Placental pericyte (primary cell): ENCODE results near the genes KCNK17, APOBEC2 and TOMM6.

- CAGE, long polyA plus RNA: no peak
Measured at GRCh38 chr6:39239414-39240270, 10.4 kb upstream of the KCNK5 start.

DNA sequence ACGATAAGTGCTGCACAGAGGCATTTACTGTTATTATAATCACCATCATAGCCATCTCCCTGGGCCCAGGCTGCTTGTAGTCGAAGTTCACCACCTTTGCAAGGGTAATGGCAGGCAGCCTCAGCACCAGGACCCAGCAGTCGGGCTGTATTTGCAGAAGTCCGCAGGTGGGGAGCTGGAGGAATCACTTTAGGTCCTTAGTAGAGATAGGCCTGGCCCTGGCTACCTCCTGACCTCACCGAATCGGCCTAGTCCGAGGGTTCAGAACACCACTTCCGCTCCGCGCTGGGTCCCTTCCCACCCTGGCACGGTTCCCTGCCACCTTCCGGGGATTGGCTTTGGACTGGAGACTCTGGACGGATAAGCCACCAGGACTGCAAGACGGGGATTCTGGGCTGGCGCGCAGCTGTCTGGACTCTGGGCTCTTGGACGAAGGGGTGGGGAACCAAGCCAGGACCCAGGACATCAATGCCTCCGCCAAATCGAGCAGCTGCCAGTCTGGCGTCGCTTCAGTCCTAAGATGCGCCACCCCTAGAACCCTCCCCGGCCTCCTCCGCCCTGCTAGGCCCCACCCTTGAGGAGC is 1.4 kb downstream of the KCNK17 start:
- CAGE, long polyA plus RNA: no peak

- CAGE, long polyA plus RNA: no peak
Measured at GRCh38 chr6:39313718-39314829, at the start of gene KCNK17. KCNK17 (minus strand) TSS chr6:39314419.

DNA sequence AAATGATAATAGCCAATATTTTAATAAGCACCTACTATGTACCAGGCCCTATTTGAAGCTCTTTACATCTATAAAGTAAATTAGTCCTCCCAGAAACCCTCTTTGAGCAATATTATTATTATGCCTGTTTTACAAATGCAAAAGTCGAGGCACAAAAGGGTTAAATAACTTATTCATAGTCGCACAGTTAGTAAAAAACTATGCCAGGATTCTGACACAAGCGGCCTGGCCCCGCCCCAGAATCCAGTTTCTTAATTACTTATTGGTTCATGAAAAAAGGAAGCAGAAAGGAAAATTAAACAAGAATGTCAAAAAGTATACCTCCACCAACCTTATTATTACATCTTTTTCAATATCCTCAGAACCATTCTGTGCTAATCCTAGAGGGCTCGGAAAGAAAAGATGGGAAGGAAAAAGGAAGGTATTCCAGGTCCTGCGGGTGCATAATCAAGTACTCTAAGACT is 24.0 kb upstream of the KIF6 start:
- CAGE, long polyA plus RNA: no peak

GRCh38 chr6:39855180-39855988 is 63.2 kb downstream of the DAAM2 start:
- CAGE, long polyA plus RNA: no peak

GRCh38 chr6:39878054-39878468 is 56.2 kb downstream of the MOCS1 start:
- CAGE, long polyA plus RNA: no peak

DNA sequence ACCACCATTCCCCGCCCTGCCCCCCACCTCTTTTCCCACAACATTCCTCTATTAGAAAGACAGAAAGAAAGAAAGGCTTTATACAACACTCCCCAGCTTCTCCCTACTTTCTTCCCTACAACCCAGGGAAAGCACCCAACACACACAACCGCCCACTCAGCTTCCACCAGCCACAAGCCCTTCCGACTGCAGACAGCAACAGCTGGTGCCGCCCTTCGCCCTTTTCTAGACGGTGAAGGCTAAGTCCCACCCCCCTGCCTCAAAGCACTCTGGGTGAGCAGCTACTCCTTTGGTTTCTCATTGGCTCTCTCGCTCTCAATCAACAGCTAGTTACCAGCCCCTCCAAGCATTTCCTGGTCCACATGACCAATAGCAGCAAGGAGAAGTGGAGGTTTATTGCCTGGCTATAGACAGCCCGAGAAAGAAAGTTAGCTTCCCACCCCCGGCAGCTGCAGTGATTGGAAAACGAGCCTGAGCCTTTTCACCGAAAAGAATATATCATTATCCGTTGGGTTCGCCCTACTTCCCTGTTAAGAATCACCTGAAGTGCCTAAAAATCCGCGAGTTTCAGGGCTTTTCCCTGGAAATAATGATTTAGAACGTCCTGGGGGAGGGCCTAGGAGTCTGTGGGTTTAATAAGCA is 230.2 kb upstream of the MOCS1 start:
- CAGE, long polyA plus RNA: no peak

DNA sequence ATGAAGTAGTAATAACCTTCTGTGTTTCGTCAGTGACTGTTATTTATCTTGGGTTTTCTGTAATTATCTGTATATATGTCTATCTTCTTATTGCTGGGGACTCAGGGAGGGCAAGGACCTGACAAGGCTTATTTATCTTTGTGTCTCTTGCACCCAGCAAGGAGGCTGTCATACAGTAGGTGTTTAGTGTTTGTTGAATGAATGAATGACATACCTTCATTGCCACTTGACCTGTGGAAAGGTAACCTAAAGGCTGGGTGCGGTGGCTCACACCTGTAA is 288.7 kb downstream of the LRFN2 start:
- CAGE, long polyA plus RNA: no peak

- CAGE, long polyA plus RNA: no peak
Measured at GRCh38 chr6:40714566-40715297, 127.6 kb upstream of the LRFN2 start.

GRCh38 chr6:40743422-40743849 is 156.3 kb upstream of the LRFN2 start:
- CAGE, long polyA plus RNA: no peak

- CAGE, long polyA plus RNA: no peak
Measured at GRCh38 chr6:41003944-41004213, 35.1 kb downstream of the UNC5CL start.

DNA sequence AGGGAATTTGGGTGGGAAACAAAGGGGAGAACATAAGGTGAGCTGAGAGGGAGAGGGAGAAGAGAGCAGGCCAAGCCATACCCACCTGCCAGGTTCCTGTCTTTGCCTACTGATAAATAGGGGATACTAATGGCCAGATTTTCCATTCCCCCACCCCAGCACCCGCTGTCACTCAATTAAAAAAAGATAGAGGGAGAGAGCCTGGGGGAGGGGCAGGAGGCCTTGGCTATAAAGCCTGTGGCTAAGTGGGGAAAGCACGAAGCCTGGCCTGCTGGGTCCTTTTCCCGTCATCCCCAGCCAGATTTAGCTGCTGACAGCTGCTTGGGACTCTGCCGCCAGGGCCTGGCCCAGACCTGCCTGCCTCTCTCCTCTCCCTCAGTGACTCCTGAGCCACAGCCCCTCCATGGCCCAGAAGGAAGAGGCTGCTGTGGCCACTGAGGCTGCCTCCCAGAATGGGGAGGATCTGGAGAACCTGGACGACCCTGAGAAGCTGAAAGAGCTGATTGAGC is at the start of gene APOBEC2:
APOBEC2 (plus strand) TSS at position 258 of the 509 bp plus-strand sequence.
- CAGE, long polyA plus RNA: no peak

- CAGE, long polyA plus RNA: no peak
Measured at GRCh38 chr6:41103945-41104635, 31.3 kb downstream of the NFYA start.

- CAGE, long polyA plus RNA: no peak
Measured at GRCh38 chr6:41201421-41202217, 670 bp upstream of the TREML2 start.

GRCh38 chr6:41427326-41427781 is 91.9 kb downstream of the NCR2 start:
- CAGE, long polyA plus RNA: no peak

DNA sequence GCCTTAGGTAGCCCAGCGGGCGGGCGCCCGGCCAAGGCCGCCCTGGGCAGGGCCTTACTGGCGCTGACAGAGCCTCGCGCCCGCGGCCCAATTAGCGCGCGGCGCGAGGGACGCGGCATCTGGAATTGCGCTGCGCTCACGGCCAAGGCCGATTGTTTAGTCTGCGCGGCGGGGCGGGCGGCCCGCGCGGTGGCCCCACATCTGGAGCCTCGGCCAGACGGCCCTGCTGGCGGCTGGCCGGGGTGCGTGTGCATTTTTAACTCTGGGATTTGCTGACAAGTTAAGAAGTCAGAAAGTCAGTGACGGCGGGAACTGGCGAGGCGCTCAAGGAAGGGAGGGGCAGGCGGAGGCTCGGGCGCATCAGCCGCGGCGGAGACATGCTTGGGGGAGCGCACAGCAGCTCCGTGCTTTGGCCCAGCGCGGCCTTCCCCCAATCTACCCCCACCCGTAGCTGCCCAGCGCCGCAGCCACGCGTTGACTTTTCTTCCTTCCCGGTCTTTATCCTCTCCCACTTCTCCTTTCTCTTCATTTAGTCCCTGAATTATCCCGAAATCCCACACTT is 41.0 kb upstream of the FOXP4 start:
- CAGE, long polyA plus RNA: no peak

GRCh38 chr6:41565622-41565980 is 19.4 kb downstream of the FOXP4 start:
- CAGE, long polyA plus RNA: no peak

DNA sequence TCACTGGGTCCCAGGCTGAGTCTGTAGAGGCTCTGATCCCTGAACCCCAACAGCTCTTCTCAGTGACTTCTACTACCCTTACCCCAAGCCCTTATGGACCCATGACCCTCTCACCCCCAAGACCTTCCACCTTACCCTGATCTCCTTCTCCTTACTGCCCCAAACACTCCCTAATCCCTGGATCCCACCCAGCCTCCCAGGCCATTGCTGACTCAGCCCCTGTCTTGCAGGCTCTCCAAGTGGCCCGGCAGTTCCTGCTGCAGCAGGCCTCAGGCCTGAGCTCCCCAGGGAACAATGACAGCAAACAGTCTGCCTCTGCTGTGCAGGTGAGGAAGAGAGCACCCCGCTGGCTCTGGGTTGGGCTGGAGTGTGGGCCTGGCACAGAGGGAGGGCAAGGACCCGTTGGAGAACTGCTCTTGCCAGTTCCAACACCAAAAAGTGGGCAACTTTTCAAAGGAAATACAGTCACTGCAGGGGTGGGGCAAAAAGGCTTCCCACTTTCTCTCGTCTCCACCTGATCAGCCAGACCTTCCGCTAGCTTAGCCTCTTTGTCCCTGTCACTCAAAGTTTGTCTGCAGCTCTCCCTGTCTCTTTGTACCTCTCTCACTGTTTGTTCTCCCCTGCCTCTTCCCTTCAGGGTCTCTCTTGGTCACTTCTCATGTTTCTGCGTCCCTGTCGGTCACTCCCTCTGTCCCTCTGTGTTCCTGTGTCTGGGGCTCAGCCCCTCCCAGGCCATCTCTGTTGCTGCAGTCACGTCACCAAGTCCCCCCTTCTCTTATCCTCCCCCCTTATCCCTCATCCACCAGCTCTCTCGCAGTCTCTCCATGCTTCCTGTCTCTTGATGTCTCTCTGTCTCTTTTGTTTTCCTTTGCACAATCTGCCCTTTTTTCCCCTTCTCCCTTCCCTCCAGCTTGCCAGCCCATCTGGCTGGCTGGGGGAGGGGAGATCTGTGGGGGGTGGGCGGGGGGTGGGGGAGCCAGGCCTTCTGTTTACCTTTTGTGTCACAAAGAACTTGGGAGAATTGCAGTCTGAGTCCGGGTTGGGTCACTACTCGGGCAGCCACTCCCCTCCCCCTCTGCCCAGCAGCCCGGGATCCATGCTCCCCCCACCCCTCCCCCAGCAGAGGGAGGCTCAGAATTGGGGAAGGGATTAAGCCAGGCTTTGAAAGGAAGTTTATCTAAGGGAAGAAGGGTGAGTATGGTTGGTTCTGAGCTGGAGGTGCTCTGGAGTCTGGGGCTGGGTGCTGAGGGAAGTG is 32.0 kb downstream of the FOXP4 start:
- CAGE, long polyA plus RNA: no peak

DNA sequence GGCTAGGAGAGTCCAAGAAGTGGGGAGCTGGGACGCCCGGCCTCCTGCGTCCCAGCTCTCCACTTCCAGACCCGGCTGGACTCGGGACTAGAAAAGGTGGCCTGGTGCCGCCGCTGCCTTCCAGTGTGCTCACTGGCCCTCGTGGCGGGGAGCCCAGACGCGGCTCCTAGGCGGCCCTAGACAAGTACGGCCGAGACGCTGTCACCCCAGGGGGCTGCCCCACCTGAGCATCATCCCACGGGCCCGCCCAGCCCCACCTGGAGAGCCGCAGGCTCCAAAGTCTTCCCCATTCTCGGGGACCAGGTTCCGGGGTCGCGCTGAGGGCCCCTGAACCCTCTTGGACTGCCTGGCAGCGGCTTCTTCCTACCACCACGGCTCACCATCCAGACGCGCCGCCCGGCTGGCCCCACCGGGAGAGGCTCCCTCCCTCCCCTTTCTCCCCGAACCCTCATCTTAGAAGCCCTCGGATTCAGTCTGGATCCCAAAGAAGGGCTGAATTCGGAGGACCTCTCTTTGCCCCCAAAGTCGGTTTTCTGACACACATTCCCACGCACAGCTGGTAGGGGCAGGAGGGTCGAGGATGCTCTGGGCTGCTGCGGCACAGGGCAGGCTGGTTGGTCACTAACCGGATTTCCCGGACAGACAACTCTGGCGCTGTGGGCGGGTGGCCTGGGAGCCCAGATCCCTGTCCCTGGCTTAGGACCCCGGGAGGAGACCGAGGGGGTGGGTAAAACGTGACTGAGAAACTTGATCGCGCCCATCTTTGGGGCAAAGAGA is 788 bp upstream of the MDFI start:
- CAGE, long polyA plus RNA: no peak

DNA sequence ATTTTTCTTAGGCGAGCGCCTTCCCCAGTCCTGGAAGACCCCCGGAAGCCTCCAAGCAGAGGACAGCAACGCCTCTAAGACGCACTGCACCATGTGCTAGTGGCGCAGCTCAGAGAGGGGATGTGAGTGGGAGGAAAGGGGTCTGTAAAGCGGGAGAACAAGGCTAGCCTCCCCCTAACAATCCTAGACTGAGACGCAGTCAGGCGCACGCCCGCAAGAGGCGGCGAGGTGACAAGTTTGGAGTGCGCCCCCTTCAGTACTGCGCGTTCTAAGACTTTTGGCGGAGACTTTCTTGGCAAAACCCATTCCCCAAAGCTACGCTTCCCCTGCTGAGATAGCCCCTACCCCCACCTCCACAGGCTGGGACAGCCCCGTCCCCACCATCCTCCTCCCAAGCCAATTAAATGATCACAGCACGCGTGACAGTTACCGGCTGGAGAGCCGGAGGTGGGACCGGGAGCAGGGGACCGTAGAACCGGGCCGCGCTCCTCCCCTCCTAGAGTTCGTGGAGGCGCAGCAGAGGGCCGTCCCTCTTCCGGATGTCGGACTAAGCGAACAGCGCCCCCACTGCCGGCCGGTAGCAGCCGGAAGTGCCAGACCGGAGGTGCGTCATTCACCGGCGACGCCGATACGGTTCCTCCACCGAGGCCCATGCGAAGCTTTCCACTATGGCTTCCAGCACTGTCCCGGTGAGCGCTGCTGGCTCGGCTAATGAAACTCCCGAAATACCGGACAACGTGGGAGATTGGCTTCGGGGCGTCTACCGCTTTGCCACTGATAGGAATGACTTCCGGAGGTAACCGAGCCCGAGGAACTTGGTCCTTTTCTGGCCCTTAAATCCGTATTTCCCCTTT is at the start of gene TOMM6:
TOMM6 (plus strand) TSS at position 665 of the 854 bp plus-strand sequence.
- CAGE, long polyA plus RNA: no peak